Panc1 (cell line): ENCODE data around the gene DSTN.

- RRBS, 2 experiments: no CpG with 5 or more reads among the region's 14 CpGs
Observed at GRCh38 chr20:15985771-15986376, 587.4 kb downstream of the KIF16B start.

DNA sequence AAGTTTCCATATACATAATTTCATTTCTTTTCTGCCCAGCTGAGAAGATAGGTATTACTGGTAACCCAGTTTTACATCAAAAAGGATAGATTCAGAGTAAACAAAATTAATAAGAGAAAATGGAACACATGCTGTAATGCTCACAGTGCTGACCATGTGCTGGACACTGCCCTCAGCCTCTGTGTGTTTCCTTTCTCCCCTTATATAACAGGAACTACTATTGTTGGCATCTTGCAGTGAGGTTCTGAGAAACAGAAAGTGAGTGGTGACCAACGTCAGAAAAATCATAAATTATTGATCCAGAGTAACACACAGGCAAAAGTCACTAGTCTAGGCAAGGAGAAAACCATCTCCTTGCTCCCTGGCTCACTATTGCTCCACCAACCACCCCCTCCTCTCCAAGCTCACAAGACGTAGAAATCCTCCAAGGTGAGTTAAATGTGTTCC is 89.8 kb downstream of the KIF16B start:
- RRBS, 2 experiments: no CpG with 5 or more reads among the region's 2 CpGs

- RRBS, 2 experiments: no CpG with 5 or more reads among the region's 9 CpGs
Observed at GRCh38 chr20:16607556-16608132, 34.4 kb upstream of the KIF16B start.

DNA sequence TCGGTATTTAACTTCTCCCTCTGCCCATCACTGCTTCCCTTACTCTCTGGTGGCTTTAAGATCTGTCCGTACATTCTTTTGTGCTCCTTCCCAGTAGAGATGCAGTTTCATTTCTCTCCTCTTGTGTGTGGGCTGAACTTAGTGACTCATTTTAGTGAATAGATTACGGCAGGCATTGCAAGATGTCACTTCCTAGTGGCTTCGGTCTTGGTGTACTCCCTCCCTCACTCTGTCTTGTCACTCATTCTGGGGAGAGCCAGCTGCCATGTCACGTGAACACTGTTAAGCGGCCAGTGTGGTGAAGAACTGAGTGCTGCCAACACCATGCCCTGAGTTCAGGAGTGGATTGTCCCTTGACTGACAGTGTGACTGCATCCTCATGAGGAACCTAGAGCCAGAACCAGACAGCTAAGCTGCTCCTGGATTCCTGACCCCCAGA is 115.9 kb downstream of the OTOR start:
- RRBS, 2 experiments: no CpG with 5 or more reads among the region's 6 CpGs

- RRBS, 2 experiments: 47 to 49% methylated on average over 18 of the region's 27 CpGs
Observed at GRCh38 chr20:17228554-17229068, 1.8 kb downstream of the PCSK2 start.

- RRBS, 2 experiments: no CpG with 5 or more reads among the region's 41 CpGs
Observed at GRCh38 chr20:17504583-17505803, 26.2 kb downstream of the BFSP1 start.

- RRBS, 2 experiments: no CpG with 5 or more reads among the region's 5 CpGs
Observed at GRCh38 chr20:17556823-17557256, 13.0 kb upstream of the DSTN start.

DNA sequence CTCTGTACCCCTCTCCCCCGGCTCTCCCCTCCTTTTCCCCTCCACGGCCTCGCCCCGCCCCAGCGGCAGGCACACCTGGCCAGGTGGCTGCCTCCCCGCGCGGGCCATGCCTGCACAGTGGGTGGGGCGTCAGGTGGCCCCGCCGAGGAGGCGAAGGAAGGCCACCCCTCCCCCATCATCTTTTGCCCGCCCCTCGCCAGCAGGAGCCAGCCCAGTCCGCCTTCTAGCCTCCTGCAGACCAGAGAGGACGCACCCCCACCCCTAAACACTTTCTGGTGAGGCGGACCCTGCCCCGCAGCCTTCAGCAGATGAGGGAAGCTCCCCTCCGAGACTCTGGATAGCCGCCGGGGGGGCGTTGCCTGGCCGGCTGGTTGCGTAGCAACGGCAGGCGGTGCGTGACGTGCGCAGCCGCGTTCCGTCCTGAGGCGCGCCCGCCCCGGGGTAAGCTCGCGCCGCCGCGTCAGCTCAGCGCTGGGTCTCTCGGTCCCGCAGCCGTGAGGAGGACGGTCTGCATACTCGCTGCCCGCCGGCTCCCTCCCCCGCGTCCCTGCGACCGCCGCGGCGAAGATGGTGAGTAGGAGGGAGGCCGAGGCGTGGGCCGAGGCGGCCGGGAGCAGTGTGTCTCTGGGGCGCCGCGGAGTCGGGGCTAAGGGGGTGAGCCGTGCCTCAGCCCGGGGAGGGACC is at the start of gene DSTN:
Gene DSTN (plus strand): TSS at position 434 of the 684 bp plus-strand sequence.
- RRBS, 2 experiments: under 1 to 3% methylated on average over 41 of the region's 67 CpGs

DNA sequence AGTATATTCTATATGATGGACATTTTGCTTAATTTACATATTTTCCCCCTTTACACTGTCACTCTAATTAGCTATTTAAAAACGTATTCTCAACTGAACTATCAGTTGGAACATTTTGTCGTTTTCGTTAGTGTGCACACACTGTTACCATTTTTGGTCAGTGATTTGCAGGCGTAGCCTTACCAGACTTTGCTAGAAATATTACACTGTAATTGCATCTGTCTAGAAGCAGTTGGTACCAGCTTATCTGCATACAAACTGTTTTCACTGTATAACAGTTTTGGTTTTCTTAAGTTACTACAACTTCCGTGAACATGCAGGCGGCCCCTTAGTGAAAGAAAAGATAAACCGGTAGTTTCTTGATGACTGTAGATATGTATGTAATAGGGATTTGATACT is 1.2 kb downstream of the DSTN start:
- RRBS, 2 experiments: no CpG with 5 or more reads among the region's 7 CpGs

DNA sequence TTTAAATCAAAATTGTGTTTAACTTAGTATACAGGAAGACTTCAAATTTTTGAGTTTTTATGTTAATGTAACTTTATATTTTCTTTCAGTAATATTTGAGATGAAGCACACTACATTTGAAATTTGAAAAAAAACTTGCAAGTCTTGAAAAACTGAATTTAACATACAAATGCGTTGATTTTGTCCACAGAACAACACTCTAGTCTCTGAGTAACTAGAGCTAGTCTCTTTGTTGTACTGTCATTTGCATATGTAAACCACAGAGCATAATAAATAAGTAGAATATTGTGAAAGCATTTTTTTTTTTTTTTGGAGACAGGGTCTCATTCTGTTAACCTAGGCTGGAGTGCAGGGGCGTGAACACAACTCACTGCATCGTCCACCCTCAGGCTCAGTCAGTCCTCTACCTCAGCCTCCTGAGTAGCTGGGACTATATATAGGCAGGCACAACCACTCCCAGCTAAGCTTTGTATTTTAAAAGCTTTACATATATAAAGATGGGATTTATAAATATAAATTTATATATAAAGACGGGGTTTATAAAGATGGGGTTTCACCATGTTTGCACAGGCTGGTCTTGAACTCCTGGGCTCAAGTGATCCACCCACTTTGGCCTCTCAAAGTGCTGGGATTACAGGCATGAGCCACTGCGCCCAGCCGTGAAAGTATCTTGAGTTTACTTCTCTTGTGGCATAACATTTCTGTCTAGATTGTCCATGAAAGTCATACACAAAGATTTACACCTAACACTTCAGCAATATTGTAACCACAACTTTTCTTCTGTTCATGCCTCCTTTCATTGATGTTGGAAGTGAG is 5.5 kb downstream of the DSTN start:
- RRBS, 2 experiments: no CpG with 5 or more reads among the region's 6 CpGs

DNA sequence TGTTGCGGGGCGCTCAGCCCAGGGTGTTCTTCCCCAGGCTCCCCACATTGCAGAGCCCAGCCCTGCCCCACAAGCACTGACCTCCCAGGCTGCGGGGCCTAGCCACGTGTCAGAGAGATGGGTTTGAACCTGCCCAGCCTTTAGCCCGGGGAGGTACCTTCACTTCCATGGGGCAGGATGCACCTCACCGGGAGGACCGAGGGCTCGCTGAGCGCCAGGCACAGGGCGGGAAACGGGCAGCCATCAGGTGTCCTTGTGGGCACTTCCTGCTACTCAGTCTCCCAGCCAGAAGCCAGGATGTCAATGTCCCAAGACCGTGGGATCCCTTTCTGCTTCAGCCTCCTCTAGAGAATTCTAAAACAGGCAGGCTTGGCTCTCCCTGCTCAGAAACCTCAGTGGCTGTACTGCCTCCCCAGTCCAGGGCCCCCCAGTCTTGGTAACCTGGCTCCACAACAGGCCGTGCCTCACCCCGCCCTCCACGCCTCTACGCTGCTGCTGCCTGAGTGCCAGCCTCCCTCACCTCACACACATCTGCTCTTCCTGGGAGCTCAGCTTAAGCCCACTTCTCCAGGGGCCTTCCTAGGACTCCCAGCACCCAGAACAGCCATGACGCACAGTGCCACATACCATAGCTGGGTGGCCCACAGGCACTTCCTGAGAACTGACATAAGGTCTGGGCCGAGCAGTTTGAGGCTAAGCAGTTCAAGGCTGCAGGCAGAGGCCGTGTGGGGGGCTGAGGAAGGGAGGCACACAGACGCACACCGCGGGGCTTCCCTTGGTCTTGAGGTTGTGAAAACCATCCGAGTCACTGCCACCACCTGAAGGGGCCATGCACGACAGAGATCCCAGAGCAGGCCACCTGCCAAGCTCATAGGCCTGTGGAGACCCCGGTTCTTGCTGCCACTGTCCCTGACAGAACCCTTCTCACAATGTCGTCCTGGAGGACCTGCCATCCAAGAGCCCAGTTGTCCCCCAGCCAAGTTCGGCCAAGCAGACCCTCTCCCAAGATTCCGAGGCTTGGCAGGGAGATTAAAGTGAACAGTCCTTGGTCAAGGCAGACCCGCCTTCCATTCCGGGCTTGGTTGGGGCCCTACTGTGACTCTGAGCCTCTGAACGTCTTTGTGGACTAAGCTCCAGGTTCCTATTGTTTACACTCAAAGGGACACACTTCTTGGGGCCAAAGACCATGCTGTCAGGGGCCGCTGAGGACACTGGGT is 42.5 kb downstream of the DSTN start:
- RRBS, 2 experiments: 50% methylated on average over 1 of the region's 32 CpGs; no CpG with 5 or more reads in 1 of the 2 experiments

- RRBS, 2 experiments: no CpG with 5 or more reads among the region's 9 CpGs
Observed at GRCh38 chr20:17674648-17675518, 7.2 kb downstream of the RRBP1 start.

GRCh38 chr20:17693234-17694115 is 6.3 kb upstream of the BANF2 start:
- RRBS, 2 experiments: no CpG with 5 or more reads among the region's 23 CpGs

- RRBS, 2 experiments: no CpG with 5 or more reads among the region's 11 CpGs
Observed at GRCh38 chr20:17823557-17824380, 124.0 kb downstream of the BANF2 start.

DNA sequence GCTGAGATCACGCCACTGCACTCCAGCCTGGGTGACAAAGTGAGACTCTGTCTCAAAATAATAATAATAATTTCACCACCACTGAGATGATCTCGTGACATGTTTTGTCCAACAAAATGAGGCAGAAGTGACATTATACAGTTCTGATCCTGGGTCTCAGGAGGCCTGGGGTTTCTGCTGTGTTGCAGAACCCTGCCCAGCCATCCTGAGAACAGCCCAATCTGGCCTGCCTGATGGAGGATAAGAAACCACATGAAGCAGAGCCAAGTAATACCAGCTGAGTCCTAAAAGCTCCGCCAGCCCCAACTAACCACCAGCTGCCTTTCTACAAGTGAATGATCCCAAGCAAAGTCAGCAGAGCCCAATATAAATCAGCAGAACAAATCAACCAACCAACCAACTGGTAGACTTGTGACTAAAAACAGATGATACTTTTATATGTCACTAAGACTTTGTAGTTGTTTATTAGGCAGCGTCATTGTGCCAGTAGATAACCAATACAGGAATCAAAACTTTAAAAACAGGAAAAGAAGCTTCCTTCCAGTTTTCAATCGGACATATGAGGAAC is 52.2 kb downstream of the SNX5 start:
- RRBS, 2 experiments: no CpG with 5 or more reads among the region's 5 CpGs

GRCh38 chr20:18412561-18412933 is 54.3 kb downstream of the DZANK1 start:
- RRBS, 2 experiments: no CpG with 5 or more reads among the region's 3 CpGs

DNA sequence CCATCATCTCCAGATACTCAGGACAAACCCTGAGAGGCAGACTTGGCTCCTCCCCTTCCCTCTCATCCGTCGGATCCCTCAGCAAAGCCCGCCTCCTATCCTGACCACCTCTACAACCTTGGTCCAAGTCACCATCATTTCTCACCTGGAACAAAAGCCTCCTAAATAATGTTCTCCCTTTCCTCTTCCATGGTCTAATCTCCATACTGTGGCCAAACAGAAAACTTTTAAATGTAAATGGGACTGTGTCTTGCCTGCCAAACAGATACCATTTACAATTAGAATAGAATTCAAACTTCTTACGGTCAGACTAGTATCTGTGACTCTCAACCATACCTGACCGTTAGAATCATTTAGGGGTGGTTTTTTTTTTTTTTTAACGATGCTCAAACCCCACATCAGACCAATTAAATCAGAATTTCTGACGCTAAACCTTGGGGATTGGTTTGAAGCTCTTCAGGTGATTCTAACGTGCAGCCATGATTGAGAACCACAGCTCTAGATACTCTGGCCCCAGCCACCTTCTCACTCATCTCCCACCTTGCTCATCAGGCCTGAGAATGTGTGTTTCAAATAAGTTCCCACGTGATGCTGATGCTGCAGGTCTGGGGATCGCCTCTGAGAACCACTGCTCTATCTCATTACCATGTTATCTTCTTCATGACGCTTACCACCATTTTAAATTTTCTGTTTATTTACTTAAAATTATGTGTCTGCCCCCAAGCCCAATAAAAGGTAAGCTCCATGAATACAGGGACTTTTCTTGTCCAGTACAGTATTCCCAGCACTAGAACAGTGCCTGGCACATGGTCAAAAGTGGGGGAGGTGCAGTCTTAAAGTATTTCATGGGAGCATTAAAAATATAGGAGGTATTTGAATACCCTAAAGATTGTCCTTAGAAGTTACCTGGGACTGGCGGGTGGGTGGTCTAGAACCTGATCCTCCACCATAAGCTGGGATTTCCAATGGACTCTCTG is 14.8 kb downstream of the DZANK1 start:
- RRBS, 2 experiments: no CpG with 5 or more reads among the region's 12 CpGs

DNA sequence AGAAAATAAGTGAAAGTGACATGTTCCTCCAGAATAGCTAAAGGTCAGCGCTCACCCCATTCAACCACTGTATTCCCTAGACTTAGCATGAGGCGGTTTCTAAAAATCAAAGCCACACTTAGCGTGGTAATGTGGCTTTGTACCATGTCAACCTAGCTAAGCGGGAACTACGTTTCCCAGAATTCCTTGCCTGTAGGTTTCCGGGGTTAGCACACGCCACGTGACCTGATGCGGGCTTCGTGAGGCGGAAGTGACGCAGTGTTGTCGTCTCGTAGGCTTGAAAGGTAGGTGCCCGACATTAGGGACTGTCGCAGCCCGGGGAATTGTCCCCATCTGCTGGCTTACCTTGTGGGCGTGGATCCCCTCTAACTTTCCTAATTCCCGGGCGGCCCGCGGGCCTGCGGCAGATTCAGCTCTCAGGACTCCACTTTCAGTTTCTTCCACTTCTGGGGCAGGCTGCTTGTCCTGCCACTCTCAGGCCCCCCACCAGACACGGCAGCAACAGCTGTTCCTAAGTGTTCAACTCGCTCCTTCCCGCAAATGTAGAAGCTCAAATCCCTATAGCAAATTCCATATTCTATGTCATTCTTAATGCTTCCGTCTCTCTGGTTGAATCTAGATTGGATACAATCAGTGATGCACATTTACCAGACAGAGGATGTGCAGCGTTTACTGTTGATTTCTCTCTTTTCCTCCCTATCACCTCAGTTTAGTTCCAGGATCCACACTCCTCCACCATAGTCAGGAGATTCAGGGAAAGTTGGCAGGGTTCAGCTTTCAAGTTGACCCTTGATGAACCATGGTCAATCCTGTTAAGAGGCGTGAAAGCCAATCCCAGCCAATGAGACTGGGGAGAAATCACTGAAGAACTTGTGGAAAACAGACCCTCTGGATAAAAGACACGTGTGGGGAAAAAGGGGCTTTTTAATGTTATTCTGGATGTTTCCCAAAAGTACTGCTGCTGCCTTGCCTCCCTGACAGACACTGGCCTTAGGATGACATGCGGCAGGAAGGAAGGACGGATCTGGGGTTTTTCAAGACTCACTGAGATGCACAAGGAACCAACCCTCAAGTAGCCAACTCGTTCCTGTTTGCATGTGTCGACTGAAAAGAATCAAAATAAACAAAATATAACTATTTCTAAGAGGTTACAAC is 19.4 kb upstream of the SCP2D1 start:
- RRBS, 2 experiments: 2 to 6% methylated on average over 3 to 9 of the region's 34 CpGs

- RRBS, 2 experiments: no CpG with 5 or more reads among the region's 3 CpGs
Observed at GRCh38 chr20:19406522-19407112, 194.2 kb downstream of the SLC24A3 start.